ENCODE measurements around the genes SLC1A5 and KPTN.

GRCh38 chr19:46785299-46785877 is 3.0 kb downstream of the SLC1A5 start:
- PRO-cap: no peak

DNA sequence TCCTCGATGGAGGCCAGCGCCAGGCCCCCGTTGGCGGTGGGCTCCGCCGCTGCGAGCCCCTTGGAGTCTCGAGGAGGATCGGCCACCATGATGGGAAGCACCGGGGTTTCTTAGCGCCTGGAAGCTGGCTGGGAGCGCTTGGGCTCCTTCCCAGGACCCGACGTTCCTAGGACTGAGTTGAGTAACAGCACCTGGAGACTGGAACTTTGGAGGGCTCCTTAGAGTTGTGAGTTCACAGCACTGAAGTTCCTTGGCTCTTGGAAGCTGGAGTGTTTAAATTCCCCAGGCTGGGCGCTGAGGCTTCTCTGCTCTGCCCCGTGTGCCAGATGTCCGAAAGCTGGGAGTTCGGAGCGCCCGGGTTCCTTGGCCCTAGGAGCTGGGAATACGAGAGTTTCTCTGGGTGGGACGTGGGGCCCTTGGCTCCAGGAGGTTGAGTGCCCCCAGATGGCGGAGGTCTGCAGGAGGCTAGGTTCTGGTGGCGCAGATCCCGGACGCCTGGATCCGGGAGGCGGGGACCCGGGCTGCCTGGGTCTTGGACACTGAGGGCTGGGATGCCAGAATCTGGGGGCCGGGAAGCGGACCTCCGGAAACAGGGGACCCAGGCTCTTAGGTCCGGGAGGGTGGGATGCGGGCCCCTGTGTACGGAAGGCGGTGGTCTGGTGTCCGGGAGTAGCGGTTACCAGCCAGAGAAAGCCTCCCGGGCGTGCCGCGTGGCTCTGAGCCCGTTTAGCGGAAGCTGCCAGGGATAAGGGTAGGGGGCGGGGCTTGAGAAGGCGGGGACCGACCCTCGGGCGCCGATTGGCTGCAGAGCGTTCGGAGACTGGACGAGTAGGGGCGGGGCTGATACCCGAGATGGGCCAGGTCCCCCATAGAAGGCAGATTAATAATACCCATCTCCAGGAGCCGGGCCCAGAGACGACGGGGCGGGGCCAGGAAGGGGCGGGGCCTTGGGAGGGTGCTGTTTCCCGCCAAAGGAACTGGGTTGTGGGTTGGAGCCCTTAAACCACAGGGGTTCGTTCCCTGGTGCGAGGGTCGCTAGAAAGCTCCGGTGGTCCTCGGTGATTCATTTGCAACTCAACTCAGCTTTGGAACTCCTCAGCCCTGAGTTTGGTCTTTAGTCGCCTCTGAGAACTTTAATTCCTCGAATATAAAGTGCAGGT is at the start of gene SLC1A5:
Gene SLC1A5 (minus strand): TSS at position 718 of the 1,160 bp plus-strand sequence.
- PRO-cap: unidirectional peak, minus-strand start at position 168 of the sequence; unidirectional peak, minus-strand start at position 436 of the sequence; bidirectional peak, plus-strand start at position 912 of the sequence, minus-strand start at position 718 of the sequence

DNA sequence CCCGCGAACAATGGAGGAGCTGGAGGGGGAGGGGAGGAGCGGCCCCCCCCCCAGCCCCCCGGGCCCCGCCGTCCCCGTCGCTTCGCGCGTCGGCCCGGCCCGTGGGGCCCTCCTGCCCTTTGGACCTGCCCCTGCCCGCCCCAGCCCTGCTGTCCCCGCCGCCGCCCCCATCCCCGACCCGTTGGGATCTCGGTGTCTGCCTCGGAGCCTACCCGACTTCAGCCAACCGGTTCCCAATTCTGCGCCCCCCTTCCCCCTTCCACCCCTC is 439 bp downstream of the ARHGAP35 start:
- PRO-cap: no peak

DNA sequence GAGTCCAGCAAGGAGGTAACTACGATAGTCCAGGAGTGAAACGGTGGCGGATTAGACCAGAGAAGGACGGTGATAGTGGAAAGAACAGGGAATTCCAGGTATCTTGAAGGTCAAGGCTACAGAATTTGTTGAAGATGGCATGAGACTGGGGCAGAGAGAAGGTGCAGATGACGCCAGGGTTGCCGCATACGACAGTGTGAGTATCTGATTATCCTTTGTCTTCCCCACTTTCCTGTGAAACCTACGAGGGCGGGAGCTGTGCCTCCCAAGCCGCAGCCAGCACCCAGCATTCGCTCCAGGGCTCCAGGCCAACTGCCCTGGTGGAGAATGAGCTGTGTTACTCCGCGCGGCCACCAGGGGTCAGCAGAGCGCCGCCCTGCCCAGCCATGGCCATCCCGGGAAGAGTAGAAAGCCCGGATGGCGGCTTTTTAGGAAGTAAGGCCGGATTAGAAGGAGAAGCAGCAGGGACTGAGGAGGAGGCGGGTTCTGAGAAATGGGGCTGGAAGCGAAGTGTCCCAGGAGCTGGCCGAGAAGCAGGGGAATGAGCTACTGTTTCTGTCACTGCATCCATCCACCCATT is 6.8 kb upstream of the NPAS1 start:
- PRO-cap: no peak

DNA sequence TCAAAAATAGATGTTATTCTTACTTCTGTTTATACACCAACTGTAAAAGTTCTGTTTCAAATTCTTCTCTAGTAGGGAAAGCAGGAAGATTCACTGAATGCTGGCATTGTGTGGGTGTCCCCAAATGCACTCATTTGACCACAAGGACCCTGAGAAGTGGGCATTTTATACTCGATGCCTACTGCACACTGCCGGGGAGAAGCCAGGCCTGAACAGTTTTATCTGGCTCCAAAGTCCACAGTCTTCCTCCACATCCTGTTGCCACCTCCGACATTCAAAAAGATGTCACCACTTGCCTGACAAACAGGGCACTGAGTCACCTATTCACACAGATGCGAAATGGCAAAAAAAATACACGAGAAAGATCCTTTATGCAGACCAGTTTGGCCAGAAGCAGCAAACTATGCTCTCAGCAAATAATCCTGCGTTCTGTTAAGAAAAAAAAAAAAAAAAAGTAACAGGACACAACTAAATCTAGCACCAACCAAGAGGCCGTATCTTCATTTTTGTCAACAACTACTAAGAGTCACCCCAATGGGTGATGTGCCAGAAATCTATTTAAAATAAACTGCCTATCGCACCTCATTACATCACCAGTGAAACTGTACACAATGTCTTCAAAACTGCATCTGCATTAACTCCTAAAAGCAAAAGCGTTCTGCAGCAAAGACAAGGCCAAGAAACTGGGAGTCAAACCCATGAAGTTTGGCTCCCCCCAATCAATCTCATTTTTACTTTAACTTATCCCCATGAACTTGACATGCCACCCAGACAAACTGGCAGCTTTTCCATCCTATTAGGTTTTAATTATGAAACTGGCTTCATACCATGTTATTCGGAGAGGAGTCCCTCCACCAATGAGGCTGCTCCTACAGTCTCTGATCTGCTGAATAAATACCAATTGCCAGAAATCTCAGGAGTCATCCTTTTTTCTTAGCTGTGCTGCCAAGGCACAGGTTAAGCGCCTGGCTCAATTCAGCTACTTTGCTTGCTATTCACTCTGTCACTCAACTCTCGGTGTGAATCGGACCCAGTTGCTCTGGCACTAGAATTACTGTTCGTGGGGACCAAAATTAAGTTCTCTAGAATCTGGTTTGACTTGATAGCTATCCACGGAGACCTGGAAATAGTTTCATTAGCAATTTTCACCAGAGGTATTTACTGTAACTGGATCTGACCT is 6.0 kb downstream of the ZC3H4 start:
- PRO-cap: bidirectional peak, plus-strand start at position 358 of the sequence, minus-strand start at position 220 of the sequence

DNA sequence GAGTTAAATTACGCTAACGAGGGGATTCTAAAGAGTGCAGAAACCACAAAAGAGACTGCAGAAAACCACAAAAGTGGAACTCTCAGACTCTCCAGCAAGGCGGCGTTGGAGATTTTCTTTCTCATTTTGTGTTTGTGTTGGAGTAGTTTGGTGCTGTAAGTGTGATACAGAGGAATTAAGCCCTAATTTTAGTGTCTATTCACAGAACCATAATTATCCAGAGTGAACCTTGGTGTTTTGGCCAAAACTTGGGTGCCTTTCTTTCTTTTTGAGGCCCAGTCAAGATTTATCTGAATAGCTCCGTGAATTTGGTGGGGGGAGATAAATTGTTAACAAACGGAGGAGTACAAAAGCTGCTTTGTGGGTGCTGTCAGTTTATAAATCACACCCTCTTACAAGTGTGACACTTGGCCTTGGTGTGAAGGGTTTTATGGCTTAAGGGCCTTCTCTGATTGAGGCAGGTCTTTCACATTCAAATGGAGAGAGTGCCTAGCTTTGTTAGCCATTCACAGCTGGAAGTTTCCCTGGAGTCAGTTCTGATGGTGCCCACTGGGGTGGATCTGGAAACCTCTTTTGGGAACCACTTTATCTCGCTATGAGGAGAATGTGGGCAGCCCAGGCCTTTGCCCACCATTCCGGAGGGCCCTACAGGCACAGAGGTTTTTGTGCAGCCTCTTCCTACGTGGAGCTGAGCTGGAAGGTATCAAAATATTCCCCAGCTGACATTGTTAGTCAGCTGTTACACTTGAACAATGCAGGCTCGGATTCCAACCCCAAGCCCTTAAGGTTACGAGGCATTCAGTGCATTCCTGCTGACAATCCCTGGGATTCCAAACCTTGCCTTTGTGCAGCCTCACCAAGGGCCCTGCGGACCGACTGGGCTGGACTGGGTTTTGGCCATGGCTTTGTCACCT is 26.6 kb downstream of the SAE1 start:
- PRO-cap: no peak

GRCh38 chr19:47176408-47177405 is 46.1 kb downstream of the SAE1 start:
- PRO-cap: no peak

DNA sequence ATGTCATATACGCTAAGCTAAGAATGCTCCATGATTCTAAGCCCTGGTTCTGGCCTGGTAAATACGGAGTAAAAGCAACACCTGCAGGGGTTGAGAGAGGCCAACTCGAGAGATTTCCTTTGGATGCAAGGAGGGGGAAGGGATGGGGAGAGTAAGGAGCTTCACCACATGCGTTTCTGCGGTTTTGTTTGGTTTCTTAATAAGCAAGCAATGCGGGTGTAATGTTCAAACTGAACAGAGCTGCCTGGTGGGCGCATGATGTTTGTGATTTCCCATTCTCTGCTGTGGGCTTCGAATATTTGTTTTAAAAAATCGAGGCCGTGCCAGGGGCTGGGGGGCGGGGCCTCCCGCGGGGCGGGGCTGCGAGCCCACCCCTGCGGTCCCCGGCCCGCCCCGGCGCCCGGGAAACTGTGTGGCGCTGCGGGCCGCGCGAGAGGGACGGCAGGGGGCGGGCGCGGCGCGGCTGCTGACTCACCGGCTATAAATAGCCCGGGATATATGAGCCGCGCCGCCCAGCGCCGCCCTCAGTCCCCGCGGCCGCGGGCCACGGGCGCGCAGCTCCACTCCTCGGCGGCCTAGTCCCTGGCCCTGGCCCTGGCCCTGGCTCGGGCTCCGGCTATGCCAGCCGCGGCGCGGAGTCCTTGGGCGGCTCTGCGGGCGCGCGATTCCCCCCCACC is 5.1 kb downstream of the BBC3 start:
- PRO-cap: bidirectional peak, plus-strand start at position 527 of the sequence, minus-strand start at position 410 of the sequence

DNA sequence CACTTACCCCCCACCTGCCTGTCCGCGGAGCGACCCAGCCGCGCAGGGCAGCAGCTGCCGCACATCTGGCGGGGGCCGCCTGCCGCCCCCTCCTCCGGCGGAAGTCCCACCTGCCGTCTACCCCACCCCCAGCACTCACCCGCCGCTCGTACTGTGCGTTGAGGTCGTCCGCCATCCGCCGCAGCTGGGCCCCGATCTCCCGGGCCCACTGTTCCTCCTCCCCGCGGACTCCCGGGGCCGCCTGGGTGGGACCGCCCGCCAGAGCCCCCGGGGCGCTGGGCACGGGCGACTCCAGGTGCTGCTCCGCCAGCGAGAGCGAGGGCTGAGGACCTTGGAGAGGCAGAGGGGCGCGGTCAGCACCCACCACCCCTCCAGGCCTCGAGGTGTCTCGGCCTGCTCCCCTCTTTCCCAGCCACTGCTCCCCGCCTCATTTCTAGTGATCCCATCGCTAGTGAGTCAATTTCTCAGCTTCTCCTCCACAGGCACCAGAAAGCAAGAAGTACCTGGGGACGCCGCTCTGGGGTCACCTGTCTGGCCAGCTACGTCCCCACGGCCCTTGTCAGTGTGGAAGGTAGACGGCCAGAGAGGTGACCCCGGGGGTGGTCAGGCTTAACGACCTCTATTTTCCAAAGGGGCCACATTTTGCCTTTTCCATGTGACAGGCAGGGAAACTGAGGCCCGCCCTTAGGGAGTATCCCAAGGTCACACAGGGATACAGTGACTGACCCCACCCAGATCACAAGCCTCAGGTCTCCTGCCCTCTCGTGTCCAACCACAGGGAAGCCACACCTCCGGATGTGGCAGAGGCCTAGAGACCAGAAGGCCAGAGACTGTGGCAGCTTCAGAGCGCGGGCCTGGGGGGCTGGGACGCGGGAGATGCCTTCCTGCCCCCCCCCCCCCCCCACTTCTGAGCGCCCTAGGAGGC is 4.3 kb downstream of the BBC3 start:
- PRO-cap: bidirectional peak, plus-strand start at position 844 of the sequence, minus-strand start at position 770 of the sequence

GRCh38 chr19:47239591-47240023 is 8.6 kb upstream of the BBC3 start:
- PRO-cap: no peak

DNA sequence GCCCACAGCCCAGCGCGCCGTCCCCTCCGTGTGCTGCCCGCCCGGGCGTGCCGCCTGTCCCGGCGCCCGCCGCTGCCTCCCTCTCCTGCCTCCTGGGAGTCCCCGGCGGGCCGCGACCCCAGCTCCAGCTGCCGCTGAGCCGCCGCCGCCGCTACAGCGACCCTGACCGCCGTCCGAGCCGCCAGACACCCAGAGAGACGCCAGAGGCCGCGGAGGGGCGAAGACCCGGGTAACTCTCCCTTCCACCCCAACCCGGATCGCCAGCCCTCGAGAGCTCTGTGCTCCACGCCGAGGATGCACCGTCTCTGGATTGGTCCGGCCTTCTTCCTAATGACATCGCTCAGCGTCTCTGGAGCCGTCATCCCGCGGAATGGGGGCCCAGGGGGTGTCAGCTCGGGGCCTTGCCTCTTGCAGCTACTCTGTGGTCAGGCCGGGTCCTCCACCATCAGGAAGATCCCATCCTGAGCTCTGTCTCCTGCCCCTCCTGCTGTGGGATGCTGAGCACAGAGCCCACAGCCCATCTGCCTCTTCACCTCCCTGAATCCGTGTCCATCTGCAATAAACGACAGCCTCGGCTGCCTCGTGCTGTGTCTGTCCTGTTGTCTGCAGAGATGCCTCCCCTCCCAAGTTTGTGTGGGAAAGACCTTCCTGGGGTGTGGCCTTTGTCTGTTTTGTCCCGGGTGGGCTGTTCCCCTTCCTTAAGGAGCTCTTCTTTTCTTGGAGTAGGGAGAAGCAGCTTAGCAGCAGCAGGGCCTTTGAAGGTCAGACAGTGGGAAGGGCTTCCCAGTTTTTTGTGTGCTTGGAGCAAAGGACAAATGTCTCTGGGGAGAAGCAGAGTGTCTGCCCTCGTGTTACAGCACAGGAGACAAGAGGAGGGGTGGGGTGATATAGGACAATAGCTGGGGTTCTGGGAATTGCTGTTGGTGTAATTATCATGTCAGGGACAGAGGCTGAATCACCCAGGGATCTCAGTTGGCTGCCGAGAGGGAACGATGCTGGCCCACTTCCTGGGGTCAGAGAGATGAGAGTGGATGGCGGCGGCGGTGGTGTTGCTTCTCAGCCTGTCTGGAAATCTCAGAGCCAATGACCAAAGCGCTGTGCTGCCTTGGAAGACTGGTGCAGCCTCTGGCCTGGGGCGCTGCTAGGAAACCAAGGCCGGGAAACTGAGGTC is 816 bp downstream of the INAFM1 start:
- PRO-cap: bidirectional peak, plus-strand start at position 1,019 of the sequence, minus-strand start at position 858 of the sequence

DNA sequence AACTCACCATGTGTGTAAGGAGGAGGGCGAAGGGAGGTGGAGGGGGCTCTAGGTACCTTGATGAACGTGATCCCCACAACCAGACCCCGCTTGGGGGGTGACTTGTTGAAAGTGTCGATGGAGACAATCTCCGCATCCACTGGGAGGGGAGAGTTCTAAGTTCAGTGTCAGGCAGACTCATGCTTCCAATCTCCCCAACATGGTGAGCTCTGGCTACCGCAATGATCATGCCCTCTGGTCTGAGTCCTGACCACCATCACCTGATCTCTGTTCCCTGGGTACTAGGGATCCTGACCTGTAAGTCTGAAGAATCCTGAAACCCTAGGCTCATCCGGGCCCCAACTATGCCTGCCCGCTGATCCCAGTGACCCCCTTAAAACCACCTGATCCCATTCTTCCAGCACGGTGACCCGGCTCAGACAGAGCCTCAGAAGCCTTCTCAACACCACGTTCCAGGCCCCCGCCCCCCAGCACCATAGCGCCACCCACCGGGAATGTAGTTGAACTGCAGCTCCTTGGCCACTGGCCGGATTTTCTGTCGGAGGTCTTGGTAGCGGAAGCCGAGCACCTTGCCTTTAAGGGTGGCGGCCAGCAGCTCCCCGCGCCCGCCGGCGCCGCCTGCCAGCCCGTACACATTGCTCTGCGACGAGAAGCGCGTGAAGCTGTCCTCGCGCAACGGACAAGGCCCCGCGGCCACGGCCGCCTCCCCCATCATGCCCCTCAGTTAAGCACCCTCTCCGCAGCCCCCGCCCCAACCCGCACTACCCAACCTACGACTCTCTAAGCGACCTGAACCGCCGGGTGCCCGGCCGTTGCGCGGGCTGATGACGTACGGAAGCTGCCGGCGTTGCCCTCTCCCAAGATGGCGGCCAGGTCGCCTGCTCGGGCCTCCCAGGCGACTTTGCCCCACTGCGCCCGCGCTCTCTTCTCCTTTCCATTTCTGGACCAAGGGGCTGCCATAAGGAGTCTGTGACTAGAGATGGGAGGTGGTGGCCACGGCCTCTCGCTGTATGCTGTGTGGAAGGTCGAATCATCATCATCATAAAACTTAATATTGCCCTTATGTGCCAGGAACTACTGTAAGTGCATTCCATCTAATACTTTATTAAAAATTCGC is at the start of gene KPTN:
Gene KPTN (minus strand): TSS at position 774 of the 1,117 bp plus-strand sequence.
- PRO-cap: bidirectional peak, plus-strand start at position 937 of the sequence, minus-strand start at position 763 of the sequence

DNA sequence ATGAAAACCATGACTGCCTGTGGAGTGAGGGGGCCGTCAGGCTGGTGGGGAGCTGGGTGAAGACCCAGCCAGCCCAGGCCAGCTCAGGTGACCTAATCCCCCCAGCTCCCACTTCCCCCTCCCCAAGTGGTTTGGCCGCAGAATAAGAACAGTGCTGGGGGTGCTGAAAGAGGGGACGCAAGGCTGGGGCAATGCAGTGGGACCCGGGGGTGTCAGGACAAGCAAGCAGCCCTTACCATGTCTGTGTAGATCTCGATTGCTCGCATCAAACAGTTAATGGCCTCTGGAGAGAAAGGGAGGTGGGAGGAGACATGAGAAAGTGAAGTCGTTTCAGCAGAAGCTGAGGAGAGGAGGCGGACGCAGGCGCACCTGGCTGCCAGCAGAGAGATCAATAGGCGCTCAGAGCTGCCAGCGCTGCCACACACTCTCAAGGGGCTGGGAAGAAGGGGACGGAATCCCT is 11.3 kb upstream of the KPTN start:
- PRO-cap: no peak

DNA sequence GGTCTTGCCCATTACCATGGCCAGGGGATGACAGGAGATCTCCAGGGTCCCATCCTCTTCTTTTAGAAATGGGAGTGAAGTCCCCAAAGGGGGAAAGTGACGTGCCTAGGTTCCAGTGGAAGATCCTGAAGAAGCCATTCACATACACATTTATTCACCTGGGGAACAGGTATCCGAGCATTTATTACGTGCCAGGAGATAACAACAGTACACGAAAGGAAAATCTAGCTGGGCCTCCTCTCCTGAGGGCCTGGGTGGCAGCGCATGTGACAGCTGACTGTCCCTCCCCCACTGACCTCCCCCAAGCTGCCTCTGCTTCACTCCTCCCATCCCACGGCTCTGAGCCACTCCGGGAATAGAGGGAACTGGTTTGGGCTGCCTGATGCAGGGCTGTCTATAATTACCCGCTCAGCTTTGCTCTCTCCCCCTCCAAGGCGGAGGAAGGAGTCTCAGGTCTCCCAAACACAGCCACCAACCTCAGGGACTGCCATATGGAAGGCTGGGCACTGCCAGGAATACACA is 8.0 kb downstream of the NAPA start:
- PRO-cap: no peak

GRCh38 chr19:47509313-47509896 is 5.5 kb downstream of the NAPA start:
- PRO-cap: no peak

- PRO-cap: no peak
These were observed 3.2 kb downstream of the NAPA start for GRCh38 chr19:47511581-47512126.

DNA sequence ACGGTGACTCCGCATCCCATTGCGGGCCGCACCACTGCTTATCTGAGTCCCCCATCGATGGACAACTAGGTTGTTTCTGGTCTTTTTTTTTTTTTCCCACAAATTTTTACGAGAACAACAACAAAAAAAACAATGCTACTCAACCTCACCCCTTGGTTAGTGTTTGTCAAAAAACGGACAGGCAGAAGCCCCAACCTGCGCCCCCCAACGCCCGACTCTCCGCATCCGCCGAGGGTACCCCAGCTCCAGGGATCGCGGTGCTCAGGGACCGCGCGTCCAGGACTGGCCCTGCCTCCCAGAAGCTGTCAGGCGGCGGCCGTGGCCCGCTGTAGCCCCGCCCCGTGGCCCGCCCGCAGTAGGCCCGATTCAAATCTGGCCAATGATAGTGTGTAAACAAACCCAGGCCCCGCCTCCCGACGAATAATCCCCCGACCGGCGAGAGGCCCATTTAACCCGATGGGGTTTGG is 8.9 kb upstream of the BICRA start:
- PRO-cap: bidirectional peak, plus-strand start outside the sequence, minus-strand start at position 304 of the sequence

GRCh38 chr19:47644630-47645502 is 35.9 kb downstream of the BICRA start:
- PRO-cap: no peak

DNA sequence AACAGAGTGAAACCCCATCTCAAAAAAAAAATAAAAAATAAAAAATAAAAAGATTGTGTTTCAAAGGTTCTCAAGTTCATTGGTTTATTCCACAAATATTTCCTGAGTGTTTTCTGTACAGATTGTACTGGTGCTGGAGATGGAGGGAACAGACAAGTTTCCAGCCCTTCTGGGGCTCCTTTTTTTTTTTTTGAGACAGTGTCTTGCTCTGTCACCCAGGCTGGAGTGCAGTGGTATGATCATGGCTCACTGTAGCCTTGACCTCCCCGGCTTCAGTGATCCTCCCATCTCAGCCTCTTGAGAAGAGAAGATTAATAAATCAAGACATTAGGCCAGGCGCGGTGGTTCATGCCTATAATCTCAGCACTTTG is 12.3 kb upstream of the NOP53 start:
- PRO-cap: no peak

DNA sequence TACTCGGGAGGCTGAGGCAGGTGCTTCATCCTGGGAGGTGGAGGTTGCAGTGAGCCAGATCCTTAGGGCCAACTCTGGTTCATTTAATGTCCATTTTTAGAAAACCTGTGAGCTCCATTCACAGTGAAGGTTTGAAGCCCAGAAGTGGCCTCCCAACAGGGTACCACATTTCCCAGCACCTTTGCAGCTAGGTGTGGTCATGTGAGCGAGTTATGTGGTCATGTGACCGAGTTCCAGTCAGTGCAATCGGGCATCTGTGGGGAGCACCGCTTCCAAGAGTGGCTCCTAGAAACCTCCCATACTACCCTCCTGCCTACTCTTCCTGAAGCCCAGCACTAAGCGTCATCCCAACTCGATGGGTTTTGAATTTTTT is 618 bp upstream of the PLA2G4C start:
- PRO-cap: no peak